Tongue (tissue), 2 donors: ENCODE data around the gene WRNIP1.

- RAMPAGE, long total RNA, result no peak
These were observed 92.2 kb upstream of the GMDS start for GRCh38 chr6:2337305-2338355.

DNA sequence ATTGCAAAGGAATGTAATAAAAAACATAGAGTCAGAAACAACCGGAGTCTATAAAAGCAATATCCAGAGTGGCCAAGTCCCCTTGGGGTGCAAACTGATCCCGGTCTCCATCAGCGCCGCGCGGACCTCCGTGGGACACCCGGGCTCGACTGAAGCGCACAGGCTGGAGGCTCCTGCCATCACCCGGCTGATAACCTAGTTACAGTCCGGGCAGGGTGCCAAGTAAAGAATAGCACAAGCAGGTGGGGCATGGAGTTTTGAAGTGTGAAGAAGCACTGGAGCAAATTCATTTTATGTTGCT, 205.1 kb upstream of the GMDS start:
- RAMPAGE, long total RNA, result no peak

DNA sequence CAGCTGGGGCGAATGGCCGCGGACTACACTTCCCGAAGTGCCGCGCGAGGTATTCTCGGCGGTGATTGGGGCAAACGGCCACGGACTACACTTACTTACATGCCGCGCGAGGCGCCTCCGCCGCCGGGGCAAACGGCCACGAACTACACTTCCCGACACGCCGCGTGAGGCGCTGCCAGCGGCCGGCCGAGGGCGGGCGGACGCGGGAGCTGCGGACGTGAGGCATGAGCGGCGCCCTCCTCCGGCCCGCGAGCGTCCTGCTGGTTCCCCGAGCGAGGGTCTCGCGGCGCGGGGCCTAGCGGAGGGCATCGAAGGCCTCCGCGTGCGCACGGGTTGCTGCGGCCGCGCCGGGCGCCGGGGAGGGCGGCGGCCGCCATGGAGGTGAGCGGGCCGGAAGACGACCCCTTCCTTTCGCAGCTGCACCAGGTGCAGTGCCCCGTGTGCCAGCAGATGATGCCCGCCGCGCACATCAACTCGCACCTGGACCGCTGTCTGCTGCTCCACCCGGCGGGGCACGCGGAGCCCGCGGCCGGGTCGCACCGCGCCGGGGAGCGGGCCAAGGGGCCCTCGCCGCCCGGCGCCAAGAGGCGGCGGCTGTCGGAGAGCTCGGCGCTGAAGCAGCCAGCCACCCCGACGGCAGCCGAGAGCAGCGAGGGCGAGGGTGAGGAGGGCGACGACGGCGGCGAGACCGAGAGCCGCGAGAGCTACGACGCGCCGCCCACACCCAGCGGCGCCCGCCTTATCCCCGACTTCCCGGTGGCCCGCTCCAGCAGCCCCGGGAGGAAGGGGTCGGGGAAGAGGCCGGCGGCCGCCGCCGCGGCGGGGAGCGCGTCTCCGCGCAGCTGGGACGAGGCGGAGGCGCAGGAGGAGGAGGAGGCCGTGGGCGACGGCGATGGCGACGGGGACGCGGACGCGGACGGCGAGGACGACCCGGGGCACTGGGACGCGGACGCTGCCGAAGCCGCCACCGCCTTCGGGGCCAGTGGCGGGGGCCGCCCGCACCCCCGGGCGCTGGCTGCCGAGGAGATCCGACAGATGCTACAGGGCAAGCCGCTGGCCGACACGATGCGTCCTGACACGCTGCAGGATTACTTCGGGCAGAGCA, at the start of gene WRNIP1:
WRNIP1 (plus strand) TSS at position 146 of the 1,105 bp plus-strand sequence.
- RAMPAGE, long total RNA, result no peak

GRCh38 chr6:2853071-2853352, 11.3 kb upstream of the SERPINB1 start:
- RAMPAGE, long total RNA, result no peak

DNA sequence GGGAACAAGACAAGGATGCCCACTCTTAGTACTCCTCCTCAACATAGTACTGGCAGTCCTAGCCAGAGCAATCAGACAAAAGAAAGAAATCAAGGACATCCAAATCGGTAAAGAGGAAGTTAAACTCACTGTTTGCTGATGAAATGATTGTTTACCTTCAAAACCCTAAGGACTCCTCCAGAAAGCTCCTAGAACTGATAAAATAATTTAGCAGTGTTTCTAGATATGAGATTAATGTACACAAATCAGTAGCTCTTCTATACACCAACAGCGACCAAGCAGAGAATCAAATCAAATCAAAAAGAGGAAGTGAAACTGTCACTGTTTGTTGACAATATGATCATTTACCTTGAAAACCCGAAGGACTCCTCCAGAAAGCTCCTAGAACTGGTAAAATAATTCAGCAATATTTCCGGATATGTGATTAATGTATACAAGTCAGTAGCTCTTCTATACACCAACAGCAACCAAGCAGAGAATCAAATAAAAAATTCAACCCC, 21.7 kb downstream of the SERPINB9 start:
- RAMPAGE, long total RNA, result no peak

DNA sequence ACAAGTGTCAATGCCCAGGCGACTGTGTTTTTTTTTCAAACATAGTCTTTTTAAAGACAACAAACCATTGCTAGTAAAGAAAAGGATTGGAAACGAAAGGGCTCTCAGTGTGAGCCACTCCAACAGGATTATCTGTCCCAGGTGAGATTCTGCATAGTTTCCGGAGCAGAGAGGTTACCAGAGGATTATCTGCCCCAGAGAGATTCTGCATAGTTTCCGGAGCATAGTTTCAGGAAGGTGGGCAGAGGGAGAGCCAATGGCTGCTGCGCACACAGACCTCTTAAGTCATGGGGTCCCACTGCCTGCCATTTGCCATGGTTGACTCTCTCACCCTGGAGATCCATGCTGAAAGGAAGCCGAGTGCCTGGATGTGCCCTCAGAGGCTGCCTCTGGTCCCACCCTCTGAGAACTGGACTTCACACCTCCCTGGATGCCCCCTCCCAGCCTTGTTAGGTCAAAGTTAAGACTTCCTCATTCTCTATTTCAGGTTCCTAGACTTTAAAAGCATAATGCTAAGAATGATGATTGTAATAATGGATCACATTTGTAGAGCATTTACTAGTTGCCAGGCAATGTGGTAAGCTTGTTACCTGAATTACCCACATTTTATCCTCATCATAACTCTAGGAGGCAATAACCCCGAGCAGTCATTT, 12.1 kb downstream of the SERPINB9 start:
- RAMPAGE, long total RNA, result no peak

DNA sequence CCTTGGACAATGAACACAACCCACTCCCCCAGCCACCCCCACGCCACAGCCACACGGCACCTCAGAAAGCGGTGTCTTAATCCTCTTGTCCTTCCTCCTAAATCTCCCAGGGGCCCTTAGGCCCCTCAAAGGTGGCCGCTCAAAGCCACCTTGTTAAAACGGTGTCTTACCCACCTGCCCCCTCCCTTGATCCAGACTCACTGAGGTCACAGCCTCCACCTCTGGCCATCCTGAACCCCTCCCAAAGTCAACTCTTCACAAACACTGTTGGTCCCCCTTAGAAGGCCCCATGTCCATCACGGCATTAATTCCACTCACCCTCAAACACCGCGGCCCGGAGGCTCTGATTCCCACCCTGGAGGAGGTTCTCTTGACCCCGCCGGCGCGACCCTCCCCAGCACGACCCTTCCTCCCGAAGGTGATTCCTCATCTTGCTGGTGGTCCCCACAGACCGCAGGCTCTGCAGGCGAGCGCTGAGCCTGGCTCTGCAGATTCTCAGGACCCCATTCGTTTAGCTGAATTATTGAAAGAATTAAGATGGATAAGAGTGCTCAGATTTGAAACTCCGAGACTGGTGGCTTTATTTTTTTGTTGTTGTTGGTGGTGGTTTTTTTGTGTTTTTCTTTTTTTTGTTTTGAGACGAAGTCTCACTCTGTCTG, 1.1 kb downstream of the SERPINB9 start:
- RAMPAGE, long total RNA, result no peak

- RAMPAGE, long total RNA, result no peak
These were observed 28.6 kb downstream of the SERPINB6 start for GRCh38 chr6:2942673-2943244.

DNA sequence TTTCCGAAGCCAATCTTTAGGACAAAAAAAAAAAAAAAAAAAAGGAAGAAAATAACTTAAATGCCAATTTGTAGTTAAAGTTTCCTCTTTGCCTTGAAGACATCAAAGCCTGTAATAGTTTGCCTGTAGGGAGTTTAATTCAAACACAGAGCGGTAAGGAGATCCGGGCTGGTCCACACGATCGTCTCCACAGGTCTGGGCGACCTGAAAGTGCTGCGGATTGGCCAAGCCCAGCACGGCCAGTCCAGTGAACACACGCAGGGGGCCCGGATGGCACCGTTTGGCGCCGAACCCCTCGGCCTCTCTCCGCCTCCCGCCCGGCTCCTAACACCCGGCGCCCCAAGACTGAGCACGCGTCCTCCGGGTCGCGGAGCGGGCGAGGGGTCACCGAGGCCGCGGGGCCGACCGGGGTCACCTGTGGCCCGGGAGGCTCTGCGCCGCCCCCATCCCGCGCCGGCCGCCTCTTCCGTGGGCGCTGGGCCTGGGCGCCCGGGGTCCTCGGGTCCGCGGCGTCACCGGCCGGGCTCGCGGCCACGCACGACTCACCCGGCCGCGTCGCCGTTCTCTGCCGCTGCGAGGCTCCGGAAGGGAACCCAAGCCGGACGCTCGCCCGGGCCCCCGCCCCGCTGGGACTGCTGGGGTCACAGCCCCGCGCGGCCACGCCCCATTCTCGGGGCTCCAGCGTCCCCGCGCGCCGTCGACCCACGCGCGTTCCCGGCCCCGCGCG, 502 bp downstream of the SERPINB6 start:
- RAMPAGE, long total RNA, result no peak

- RAMPAGE, long total RNA, result no peak
These were observed 9.2 kb upstream of the SERPINB6 start for GRCh38 chr6:2980590-2980991.

- RAMPAGE, long total RNA, result no peak
These were observed 13.5 kb upstream of the SERPINB6 start for GRCh38 chr6:2984552-2985499.

DNA sequence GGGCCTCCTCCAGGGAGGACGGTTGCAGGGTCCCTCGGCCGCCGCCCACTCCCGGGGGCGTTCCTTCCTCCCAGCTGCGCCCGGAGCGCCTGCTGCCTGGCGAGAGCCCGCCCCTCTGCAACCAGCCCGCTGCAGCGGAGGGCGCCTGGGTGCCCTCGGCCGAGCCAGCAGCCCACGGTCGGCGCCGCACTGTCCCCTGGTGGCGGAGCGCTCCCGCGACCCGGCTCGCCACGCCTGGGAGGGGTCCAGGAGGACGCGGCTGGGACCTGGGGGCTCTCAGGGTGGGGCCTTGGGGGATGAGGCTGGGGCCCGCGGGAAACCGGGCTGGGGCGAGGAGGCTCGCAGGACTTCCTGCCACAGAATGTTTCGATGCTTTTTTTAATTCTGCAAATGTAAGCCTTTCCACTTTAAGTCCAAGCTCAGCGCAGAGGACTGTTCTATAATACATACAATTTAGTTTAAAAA, 10.7 kb upstream of the NQO2 start:
- RAMPAGE, long total RNA, result no peak

DNA sequence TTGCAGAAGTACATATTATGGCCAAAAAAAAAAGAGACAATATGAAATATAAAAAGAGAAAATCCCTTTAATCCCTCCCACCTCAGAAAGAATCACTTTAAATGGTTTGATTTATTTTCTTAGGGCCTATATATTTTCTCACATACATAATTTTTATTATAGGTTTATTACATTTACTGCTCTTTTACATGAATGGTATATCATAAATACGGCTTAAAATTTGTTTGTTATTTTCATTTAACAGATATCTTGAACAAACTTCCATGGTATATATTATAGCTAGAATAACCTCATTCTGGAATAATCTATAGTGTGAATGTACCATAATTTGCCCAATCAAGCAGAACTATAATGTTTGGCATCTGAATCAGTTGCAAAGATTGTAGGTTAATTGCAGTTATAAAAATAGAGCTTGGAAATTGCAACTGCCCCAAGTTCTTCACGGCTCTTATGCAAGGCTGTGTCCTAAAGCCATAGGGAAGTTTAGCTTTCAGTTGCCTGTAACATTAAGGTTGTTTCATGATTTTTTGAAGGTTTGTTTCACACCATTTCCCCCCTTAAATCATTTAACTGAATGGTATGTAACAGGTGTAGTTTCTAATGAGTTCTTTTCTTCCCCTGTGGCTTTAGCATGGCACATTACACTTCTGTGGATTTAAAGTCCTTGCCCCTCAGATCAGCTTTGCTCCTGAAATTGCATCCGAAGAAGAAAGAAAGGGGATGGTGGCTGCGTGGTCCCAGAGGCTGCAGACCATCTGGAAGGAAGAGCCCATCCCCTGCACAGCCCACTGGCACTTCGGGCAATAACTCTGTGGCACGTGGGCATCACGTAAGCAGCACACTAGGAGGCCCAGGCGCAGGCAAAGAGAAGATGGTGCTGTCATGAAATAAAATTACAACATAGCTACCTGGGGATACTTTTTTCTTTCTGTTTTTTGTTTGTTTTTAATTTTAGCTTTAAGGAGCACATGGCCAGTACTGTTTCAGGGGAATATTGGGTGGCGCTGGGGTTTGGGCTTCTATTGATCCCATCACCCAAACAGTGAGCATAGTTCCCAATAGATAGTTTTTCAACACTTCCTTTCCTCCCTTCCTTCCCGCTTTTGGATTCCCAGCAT, 19.5 kb downstream of the NQO2 start:
- RAMPAGE, long total RNA, result no peak

DNA sequence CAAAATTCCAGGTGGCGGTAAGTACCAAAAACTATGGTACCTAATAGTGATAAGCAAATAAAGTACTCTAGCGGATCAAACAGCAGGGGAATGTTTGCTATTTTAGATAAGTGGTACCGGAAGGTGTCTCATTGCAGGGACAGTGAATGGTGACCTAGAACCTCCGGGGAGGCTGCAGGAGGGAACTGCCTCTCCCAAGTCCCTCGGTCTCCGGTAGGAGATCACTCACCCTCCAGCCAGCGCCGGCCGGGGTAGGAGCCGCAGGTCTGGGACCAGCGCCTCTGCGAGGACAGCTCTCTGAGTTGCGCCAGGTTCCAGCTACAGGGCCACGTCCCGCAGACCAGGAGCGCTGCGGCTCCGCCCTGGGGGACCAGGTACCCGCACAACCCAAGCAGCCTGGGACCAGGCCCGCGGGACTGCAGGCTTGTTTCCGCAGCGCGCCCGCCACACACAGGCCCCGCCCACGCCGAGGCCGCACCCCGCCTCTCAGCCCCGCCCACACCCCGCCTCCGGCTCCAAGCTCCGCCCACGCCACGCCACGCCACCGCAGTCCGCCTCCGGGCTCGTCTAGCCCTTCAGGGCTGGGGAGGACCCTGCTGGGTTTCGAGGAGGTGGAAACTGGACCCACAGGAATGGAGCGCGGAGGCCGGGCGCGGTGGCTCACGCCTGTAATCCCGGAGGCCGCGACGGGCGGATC, 14.8 kb upstream of the RIPK1 start:
- RAMPAGE, long total RNA, result no peak

DNA sequence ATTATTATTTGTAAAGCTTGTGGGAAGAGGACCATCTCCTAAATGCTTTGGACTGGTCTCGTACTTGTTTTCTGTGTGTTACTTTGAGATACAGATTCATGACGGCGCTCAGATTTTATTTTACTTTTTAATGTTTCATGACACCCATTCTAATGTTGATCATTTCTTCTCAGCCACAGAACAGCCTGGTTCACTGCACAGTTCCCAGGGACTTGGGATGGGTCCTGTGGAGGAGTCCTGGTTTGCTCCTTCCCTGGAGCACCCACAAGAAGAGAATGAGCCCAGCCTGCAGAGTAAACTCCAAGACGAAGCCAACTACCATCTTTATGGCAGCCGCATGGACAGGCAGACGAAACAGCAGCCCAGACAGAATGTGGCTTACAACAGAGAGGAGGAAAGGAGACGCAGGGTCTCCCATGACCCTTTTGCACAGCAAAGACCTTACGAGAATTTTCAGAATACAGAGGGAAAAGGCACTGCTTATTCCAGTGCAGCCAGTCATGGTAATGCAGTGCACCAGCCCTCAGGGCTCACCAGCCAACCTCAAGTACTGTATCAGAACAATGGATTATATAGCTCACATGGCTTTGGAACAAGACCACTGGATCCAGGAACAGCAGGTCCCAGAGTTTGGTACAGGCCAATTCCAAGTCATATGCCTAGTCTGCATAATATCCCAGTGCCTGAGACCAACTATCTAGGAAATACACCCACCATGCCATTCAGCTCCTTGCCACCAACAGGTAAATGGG, 13.0 kb upstream of the BPHL start:
- RAMPAGE, long total RNA, result no peak

DNA sequence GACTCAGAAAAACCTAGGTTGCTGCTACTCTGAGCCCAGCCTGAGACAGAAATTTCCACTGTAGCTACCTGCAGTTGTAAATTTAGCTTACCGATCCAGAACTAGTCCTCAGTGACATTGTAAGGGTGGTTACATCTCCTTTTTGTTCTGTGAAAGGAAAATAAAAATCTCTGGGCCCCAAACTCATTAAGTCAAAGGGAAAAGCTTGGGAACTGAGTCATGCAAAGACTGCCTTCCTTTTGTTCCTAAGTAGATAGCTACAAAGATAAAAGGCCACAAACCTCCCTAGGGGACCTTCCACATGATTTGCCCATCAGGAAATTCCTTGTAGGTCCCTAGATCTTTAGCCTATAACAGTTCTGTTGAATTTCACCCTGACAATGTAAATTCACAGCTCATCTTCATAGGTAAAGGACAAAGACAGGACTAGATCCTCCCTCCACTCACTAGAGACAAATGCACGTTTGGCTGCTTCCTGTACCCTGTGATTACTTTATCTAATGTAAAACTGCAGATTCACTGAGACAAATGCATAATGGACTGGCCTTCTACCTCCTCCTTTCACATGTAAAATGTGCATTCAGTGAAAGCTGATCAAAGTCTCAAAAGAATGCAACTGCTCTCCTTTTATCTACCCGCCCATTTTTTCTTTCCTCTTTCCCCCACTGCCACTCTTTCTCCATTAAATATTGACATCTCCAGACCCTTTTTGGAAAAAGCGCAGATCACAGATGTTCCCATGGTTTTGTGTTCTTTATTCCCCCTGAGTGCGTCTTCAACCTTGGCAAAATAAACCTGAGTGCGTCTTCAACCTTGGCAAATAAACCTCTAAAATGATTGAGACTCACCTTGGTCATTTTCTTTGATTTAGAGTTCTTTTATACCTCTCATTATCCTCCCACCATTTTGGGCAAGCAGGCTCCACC, 8.9 kb upstream of the TUBB2A start:
- RAMPAGE, long total RNA, result no peak

DNA sequence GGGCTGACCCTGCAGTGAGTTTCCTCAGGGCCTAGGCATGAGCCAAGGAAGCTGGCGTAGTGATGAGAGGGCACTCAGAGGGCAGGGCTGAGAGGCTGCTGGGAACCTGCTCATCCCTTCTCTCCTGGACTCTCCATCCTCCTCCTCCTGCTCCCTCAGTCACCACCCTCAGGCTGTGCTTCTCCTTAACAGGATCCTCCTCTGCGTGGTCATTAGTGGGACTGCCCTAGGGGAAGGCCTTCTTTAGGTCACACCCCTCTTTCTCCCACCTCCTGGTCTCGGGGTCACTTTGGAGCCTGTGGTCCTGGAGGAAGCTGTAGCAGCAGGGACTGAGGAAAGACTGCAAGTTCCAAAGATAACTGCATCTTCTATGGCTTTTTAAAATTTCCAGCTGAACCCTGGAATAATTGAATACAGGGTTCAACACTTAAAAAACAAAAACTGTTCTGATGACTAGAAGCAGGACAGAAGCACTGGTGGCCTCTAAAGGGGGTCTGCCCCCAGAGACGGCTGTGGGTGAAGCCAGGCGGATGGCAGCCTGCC, 16.2 kb downstream of the TUBB2B start:
- RAMPAGE, long total RNA, result no peak

DNA sequence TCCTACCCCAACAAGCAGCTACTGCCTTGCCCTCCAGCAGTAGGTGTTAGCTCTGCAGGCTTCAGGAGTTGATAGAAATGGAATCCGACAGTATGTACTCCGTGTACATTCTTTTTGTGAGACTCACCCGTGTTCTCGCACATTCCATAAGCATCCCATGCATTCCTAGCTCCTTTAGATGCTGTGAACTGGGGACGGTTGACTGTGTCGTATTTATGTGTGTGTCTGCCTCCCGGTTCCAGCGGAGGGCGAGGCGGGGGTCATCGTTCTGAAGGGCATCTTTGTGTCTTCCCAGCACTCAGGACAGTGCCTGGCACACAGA, 11.6 kb upstream of the PSMG4 start:
- RAMPAGE, long total RNA, result no peak

- RAMPAGE, long total RNA, result no peak
These were observed 11.8 kb downstream of the PSMG4 start for GRCh38 chr6:3270346-3271081.

GRCh38 chr6:3276279-3277117, 17.8 kb downstream of the PSMG4 start:
- RAMPAGE, long total RNA, result no peak